Mononuclear cell (primary cell): ENCODE data around the gene TPD52L1.

DNA sequence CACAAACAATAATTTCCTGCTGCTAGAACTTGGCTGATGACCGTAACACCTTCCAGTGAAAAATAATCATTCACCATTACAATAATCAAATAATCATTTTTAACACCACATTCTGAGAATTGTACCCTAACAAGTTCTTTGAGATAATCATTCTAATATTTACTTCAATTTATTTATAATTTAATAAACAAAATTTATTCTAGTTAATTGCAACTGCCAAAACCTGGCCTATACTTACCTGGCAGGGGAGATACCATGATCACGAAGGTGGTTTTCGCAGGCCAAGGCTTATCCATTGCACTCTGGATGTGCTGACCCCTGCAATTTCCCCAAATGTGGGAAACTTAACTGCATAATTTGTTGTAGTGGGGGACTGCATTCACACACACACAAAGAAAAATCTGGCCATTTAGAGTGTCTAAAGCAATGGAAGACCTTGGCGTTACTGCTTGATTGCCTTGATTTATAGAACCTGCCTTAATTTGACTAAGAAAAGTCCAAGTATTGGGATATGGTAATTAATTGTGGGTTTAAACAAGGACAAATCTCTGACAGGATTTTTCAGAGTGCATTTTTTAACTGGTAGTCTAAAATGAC is 187.9 kb upstream of the HSF2 start:
- RRBS = no CpG with 5 or more reads among the region's 4 CpGs

- RRBS = no CpG with 5 or more reads among the region's 5 CpGs
Measured at GRCh38 chr6:122780136-122780572, 638 bp downstream of the FABP7 start.

DNA sequence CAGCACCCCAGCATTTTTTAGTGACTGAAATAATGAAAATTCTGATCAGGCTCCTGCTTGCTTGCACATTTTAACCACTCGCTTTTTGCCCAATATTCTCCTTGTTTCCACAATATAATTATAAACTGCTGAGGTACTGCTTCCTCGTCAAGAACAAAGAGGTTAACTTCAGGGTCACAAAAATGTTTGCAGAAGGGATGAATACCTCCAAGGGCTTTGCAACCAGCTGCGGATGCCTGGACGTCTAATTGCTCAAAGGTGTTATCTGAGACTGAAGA is 506 bp upstream of the SMPDL3A start:
- RRBS = no CpG with 5 or more reads among the region's 4 CpGs

GRCh38 chr6:123684931-123685514 is 48.3 kb upstream of the TRDN start:
- RRBS = no CpG with 5 or more reads among the region's 4 CpGs

GRCh38 chr6:124924139-124924742 is 38.0 kb upstream of the RNF217 start:
- RRBS = no CpG with 5 or more reads among the region's 3 CpGs

GRCh38 chr6:124962555-124963596 is 639 bp downstream of the RNF217 start:
- RRBS = 4% methylated on average over 16 of the region's 81 CpGs

DNA sequence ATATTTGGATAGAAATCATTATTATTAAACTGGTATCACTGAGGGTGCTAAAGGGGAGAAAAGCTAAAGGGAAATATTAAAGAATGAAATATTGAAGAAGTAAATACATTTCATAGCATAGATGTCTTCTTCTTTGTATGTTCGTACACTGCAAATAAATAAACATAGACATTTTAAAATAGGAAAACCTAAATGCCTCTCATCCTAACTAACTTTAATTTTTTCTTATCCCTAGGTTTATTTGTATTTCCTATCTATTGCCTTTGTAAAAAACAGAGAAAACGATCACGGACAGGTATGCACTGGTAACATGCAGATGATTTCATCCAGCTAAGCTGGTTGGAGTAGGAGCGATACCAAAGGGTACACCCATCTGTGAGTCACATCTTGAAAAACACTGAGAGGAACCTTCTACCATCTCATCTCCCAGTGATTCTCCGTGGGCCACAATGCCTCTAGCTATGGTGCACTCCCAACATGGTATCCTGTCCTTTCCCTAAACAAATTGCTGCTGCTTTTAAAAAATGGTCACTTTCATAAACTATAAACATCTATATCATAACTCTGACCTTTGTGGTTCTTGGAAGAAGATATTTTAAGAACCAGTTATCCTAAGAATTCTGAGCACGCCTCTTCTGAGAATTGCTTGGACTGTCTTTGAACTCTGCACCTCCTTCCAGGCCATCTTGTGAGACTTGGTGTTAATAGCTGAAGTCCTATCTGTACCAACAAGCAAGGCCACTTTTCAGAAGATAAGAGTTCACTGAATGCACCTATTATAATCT is 70.8 kb upstream of the TPD52L1 start:
- RRBS = no CpG with 5 or more reads among the region's 6 CpGs

DNA sequence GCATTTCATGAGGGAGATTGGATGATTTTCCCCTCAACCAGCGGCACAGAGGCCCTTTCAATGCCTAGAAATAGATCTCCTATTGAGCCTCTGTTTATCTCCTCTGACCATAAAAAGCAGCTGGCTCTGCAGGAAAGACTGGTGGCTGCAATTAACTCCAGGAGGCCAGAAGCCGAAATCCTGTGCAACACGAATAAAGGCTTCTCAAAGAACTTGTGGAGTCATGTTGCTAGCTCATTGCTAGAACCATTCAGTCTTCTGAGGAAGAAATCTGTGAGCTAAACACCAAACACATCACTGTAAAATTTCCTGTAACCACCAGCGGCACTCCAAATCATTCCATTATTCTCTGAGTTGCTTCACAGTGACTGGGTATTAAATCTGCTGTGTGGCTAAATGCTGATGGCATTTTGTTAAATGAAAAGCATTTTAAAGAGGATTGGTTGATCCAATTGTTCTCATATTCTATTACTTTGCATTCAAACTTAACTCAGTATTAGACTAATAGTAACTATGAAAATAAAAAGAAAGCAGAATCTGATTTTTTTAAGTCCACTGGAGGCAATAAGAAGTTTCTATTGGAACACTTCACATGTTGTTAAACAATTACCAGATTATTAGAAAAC is 49.0 kb upstream of the TPD52L1 start:
- RRBS = no CpG with 5 or more reads among the region's 4 CpGs

DNA sequence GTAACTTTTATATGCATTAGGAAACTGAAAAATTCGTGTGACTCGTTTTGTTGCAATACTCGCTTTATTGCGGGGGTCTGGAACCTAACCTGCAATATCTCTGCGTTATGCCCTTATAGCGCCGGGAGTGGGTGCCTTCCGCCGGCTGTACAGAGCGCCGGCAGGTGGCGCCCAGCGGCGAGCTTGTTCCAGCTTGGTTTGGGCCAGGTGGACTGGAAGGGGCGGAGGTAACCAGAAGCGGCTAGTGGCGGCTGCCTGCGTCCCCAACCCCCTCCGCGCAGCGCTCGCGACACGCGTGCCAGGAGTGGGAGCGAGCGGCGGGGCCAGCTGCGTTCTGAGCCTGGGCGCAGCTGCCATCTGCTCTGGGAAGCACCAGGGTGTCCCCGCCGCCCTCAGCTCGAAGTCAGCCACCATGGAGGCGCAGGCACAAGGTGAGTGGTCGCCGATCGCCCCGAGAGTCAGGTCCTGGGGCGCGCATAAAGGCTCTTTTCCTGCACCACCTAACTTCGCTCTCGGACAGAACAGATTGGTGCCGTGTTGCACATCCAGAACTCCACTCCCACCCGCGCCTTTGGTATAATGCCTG is at the start of gene TPD52L1:
TSS of gene TPD52L1 (plus strand) at position 234 of the 586 bp plus-strand sequence.
- RRBS = no CpG with 5 or more reads among the region's 45 CpGs

- RRBS = no CpG with 5 or more reads among the region's 5 CpGs
Measured at GRCh38 chr6:125251684-125252239, 50.0 kb downstream of the HDDC2 start.

DNA sequence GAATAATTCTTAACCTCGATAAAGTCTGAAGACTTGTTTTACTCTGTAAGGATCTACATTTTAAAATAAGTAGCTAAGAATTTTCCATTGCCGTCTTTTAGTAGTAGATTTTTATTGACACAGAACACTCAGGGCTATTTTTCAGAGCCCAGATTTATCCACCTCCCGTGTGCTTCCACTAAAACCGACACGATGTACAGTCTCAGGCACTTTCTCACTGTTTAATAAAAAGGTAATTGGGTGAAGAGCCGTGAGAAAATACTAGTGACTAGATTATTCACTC is 12.1 kb upstream of the HDDC2 start:
- RRBS = no CpG with 5 or more reads among the region's 6 CpGs

DNA sequence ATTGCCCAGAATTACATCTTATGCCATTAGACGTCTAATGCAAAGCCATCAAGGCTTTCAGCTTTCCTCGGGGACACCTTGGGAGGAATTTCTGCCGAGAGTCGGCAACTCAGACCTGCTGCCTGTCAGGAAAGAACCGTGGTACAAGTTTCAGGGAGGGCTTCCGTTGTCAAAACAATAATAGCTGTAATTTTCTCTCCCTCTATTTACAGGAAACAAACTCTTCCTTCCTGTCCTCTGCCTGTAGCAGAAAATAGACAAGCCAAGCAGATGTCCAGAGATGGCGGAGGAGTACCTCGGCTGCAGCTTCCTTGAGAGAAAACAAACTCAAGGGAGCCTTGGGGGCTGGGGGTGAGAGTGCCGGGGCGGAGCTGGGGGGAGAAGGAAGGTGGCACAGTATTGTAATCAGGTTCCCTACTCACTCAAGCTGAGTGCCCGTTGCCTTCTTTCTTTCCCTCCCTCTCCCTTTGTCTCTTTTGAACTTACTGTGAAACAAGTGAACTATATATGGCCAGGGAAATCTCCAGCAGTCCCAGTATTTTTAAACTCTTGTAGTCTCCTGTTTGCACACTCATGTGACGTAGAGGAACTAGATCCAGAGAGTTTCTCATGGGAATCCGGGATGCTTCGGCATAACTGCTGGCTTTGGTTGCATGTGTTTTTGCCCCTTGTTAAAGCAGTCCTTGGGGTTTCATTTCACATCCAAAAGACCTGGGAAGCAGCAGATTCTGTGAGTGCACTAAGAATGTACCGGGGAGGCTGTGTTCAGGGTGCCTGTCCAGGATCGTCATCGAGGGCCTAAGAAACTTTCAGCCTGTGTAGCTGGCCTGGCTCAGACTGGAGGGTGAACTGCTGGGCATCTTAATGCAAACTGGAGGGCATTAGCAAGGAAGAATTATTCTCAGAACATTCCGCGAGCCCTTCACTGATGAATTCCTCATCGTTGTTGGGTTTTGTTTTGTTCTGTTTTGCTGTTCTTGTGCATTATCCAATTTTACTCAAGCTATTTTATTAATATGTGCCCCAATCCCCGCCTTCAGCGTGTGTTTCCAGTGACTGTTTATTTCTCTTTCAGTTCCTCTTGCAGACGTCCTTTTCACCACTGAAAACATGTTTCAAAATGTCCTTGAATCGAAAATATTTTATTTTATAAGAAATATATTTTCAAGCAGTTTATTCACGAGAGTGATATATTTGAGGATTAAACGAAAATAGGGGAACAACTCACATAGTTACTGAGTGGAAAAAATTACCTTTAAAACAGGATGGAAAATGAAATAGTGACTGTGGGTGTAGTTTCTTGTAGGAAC is 44.7 kb upstream of the HDDC2 start:
- RRBS = no CpG with 5 or more reads among the region's 26 CpGs

DNA sequence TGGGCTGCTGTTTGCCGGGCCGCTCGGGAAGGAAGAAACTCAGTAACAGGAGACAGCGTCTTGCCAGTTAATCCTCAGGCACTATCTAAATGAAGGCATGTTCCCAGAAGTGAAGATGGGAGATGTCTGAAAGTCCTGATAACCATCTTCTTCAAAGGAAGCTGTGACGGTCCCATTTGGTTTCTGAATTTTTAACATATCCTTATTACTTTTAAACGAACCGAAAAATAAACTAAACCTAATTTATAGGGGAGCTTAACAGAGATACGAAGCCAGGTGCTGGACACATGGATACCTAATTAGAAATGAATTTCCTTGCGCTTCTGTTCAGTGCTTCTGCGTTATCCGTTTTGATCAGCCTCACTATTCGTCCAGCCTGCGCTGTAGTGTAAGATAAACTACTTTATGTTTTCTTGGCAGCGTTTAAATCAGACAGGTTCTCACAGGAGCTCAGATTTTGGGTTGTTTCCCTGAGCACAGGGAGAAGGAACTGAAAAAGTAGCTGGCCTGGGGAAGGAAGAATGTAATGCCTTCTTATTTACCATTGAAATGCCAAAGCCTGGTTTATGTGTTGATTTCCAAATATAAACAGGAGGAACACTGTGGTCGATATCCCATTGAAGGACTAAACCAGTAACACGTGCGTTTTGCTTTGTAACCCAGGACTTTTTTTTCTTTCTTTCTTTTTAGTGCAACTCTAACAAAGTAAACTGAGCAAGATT is 215.0 kb upstream of the HEY2 start:
- RRBS = no CpG with 5 or more reads among the region's 17 CpGs

DNA sequence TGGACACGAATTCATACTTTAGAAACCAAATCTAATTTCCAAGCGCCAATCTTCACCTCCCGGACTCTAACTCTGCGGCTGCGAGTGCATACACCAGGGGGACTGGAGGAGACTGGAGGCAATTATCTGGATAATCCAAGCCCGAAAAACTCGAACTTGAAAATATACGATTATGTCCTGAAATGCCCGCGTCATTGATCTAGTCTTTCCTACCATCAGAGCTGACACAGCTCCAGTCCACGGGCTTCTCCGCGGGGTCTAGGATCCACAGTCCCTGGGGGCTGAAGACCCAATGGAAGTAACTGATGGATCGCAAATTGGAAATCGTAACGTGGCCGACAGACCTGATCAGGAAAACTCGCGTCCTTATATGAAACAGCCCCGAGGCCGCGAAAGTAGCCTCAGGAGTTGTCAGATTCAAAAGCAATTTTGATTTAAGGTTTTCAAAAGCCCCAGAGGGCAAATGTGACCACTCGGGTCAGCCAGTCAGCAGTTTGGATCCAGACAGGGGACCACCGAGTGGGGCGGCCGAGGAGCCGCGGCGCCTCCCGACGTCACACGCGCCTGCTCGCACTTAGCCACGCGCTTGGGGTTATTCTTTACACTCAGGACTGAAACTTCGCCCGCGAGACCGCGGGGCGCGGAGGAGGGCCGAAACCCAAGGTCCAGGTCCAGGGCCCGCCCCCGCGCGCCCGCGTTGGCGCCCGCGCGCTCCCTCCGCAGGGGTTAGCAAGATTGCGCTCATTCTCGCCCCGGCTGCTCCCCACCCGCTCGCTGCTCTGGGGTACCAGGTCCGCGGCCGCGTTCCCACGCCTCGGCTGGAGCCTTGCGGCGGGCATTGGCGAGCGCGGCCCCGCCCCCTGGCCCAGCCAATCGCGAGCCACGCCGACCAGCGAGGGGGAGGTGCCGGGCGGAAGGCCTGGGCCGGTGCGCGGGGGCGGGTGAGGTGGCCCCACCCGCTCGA is 535 bp upstream of the HEY2 start:
- RRBS = 2% methylated on average over 9 of the region's 85 CpGs

DNA sequence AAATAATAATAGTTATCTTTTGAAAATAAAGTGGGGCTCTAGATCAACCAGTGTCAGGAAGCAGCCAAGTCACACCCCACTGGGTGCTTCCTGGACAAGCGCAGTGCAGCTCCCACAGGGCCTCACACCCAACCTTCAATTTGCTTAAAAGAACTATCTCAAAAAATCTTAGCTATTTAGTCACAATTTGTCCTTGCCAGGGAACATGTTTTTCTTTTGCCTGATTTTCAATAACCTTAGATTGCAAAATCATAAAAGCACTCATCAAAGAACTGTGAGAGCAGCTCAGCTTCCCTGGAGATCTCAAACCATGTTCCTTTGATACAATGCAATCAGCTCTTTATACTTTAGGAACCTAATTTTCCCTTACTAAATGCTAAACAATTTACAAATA is 1.6 kb upstream of the NCOA7 start:
- RRBS = no CpG with 5 or more reads among the region's 1 CpG

DNA sequence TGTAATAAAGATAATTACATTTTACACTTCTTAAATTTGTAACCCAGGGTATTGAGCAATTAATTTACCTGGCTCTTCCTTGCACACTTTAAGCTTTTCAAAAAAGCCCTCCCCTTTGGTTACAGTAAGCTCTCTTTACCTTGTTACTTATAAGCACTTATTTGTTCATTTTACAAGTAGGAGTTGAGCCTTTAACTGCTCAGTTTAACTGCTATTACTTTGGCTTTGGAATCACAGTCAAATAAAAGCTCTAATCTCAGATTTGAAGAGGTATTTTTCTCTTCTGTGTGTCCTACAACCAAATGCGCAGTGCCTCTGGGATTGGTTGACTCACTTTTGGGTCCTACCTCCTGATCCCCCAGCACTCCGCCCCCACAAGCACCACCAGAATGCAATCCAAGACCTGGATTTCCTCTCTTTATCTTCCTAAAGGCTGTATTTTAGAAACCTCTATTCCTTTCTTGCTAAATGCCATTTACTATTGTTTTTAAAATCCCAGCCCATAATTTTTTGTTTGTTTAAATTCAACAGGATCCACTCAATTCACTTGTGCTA is 2.5 kb downstream of the NCOA7 start:
- RRBS = no CpG with 5 or more reads among the region's 2 CpGs

GRCh38 chr6:125884894-125885352 is 71.6 kb upstream of the HINT3 start:
- RRBS = no CpG with 5 or more reads among the region's 3 CpGs

DNA sequence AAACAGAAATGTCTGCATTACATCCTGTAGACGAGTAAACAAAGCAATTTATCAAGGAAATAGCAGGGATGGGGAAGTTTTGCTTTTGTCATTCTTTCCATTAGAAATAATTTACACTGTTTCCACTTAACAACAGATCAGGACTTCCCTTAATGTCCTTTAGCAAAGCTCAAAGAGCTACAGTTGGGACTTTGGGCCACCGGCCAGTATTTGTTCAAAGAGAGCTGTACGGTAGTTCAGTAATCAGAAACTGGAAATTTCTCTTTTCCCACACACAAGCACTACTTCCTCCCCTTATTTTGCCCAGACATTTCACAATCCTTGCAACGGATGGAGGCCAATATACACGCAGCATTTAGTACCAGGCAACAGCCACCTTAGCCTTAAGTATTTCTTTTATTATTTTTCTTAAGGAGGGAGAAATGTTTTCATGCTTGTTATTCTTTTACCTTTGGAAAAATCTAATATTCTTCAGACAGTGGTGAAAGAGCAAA is 12.1 kb upstream of the HINT3 start:
- RRBS = no CpG with 5 or more reads among the region's 5 CpGs

DNA sequence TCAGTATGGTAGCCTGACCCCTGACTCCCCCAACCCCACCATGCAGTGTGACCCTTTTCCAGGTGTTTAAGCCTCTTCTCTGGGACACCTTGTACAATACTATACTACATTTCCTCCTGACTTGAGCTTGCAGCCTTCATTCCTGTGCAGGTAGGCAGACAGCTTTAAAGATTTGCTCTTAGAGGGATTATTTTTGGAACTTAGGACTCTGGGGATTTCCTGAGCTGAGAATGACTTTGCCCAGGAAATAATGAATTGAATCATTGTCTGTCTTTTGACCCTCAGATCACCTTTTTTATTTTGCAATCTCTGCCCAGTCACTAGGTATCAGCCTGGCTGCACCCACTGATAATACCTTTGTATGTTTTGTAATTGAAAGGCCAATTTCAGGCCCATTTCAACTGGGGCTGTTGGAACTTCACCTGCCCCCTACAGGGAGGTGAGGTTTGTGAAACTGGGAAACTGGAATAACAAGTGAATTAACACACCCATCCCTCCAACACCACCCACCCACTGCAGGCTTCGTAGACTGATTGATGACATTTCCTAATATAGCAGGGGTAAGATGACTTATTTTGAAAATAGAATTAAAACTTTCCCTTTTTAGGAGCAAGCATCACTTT is 157.2 kb upstream of the CENPW start:
- RRBS = no CpG with 5 or more reads among the region's 1 CpG

- RRBS = no CpG with 5 or more reads among the region's 17 CpGs
Measured at GRCh38 chr6:127121239-127121874, 2.9 kb downstream of the RSPO3 start.